Airway epithelial cell (primary cell): ENCODE measurements around the genes RHCG, MESP1 and MESP2.

- RAMPAGE, long total RNA, result no peak
These were observed 16.9 kb downstream of the ABHD2 start for GRCh38 chr15:89105097-89105549.

DNA sequence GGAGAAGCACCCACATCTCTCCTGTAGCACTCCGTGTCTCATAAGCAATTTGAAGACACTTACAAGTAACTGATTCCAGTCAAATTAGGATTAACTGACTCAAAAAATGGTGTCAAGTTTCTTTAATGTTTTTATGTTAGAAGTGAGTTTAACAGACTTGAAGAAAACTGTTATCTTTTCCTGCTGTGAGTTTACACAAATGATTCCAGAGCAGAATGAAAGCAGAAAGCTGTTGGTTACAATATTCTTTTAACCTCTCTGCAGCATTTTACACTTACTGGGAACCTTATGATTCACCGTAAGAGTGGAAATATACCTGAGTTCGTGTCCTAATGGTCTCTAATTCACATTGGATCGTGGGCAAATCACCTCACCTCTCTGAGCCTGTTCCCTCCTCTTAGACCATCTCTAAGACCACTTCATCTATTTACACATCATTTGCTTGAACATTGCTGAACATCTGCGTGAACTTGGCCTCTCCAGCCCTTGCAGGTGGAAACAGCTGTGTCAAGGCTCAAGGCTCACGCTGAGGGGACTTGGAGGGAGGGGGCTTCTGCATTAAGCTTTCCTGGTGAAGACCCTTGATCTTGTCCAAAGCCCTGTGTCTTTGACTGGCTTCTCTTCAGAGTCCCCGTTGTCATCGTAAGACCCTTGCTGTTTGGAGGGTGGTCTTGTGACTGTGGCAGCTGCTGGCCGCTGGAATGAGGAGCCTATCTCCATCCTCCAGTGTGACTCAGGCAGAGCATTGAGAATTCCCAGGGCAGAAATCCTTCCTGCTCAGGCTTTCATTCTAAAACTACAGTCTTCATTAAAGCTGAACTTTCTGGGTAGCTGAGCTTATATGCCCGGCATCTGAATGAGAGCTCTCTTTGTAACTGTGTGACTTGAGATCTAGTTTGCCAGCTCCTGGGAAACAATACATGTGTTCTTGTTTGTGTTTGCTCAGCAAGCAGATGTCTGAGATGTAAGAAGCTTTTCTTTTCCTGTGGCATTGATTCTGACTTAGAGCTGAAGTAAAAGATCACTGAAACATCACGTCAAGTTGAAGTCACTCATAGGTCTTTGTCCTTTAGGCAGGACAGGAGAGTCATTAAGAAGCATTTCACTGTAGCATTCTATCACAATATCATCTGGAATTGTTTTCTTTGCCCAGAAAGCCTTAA lies 22.7 kb downstream of the RLBP1 start:
- RAMPAGE, long total RNA, result no peak

- RAMPAGE, long total RNA, result no peak
These were observed 20.0 kb downstream of the RLBP1 start for GRCh38 chr15:89200930-89202150.

GRCh38 chr15:89315434-89316337 lies 18.9 kb downstream of the POLG start:
- RAMPAGE, long total RNA, result no peak

DNA sequence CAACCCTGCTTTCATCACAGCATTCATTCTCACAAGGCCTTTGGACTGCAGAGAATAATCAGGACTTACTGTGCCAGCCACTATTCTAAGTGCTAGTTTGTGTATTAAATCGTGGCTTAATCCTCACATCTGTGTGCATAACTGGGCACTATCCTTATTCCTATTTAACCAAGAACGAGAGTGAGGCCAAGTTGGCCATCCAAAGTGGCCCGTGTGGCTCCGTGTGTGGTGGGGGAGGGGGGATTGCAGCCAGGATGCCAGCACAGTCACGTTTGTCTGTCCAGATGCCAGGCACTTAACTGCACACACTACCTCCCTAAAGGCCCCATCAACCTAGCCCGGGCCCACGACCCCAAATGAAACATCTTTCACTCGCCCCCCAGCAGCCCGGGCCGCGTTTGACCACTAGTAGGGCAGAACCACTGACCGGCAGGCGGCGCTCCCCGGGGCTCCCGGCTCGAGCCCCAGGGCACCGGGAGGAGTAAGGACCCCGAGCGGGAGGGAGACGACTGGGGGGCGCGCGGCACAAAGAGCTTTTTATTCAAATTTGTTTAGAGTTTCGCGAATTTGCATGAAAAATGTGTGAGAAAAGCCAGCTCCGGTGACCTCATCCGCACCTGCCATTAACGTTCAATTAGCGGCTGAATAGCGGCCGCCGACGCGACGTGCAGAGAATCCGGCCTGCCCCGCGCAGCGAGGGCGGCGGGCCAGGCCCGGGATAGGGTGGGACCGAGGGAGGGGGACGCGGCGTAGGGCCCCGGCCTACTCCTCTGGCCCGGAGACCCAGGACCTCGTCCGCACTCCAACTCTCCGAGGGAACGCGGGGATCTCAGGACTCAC lies 64.6 kb upstream of the POLG start:
- RAMPAGE, long total RNA, result no peak

DNA sequence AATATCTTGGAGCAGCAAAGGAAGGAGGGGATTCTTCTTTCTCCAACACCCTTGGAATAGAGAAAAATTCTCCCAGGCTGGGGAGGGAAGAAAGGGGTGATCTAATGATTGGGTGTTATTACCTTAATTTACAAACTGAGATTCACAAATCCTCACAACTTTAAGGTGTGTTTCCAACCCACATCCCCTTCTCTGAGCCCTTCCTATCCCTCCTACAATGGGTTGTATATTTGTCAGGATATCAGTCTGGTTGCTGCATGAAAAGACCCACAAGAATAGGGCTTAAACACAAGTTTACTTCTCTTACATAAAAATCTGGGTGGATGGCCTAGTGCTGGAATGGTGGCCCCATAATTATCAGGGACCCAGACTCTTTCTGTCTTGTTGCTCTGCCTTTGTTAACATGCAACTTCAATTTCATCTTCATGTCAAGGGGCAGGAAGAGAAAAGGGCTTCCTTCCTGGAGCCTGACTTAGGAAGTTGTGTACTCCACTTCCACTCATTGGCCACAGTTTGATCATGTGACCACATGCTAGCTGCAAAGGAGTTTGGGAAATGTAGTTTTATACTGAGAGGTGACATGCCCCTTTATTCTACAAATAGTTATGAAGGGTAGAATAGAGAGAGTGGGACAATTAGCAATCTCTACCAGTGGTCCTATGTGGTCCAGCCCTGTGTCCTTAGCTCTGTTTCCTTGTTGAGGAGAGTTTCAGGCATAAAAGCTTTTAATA lies 39.4 kb downstream of the RHCG start:
- RAMPAGE, long total RNA, result no peak

GRCh38 chr15:89496159-89497218 lies at the start of gene RHCG:
RHCG (minus strand) TSS chr15:89496583.
- RAMPAGE, long total RNA, result start-site peak on the minus strand at chr15:89496578-89496587, 2,722 and 1,074 reads in 2 replicates

- RAMPAGE, long total RNA, result no peak
These were observed 11.6 kb downstream of the PLIN1 start for GRCh38 chr15:89667570-89667927.

GRCh38 chr15:89674293-89674839 lies 4.8 kb downstream of the PLIN1 start:
- RAMPAGE, long total RNA, result no peak

DNA sequence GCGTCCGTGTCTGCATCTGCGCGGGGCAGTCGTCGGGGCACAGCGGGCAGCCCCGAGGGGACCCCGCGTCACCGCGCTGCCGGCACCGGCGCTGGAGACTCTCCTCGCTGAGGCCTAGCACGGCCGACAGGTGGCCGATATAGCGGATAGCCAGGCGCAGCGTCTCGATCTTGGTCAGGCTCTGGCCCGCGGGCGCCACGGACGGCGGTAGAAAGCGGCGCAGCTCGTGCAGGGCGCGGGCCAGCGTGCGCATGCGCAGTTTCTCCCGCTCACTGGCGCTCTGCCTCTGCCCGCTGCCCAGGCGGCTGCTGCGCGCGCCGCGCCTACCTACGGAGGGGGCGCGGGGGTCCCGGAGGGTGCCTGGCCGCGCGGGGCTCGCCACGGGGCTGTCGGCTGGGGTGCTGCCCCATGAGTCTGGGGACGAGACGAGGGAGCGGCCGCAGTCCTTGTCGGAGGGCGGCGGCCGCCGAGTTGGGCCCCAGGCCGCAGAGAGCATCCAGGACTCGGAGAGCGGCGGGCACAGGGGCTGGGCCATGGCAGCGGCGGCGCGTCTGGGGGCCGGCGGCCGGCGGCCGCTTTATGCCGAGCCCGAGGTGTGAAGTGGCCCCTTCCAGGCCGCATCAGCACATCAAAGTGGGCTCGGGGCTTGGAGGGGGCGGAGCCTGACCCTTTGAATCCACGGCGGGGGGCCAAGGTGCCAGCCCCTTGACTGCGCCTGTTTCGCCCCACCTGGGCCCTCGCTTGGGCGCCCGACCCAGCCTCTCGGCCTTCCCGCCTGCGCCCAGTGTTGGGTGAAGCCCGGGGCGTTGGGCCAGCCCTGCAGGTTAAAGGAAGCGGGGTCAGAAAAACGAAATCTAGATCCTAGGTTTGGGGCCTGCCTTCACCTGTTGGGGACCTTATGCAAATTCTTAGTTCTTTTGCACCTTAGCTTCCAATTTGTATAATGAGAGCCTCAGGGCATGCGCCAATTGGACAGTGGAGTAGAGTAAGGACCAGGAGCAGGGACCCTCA lies at the start of gene MESP1:
Gene MESP1 (minus strand): TSS at position 553 of the 1,011 bp plus-strand sequence.
- RAMPAGE, long total RNA, result no peak

DNA sequence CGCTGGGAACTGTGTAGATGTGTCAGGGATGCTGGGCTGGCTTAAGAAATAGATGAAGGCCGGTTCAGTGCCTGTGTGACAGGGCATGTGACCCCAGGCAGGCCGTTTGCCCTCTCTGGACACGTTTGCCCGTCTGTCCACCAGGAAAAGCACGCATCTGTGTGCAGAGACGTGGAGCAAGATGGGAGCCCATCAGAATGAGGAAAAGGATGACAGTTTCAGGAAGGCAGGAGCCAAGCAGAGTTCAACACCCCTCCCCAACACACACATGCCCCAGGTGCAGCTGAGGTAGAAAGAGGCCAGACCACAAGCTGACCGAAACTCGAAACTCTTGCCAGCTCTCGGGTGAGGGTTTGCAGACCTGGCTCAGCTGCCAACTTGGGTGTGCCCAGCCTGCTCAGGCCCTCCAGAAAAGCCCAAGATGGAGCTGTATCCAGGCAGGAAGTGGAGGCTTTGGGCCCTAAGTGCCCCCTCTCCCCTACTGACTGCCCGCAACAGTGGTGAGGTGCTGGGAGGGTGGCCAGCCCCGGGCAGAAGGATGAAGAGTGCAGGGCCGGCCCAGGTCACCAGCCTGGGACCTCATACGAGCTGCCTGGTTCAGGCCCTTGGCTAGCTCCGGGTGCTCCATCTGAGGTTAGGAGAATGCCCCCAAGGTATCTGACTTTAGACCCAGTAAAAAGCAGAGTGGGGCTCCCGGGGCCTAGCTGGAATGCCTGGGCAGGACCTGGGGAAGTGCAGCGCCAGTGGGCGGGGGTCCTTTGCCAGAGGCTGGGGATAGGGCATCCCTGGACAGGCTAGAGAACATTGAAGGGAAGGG lies 10.2 kb upstream of the MESP1 start:
- RAMPAGE, long total RNA, result no peak

- RAMPAGE, long total RNA, result no peak
These were observed at the start of gene MESP2 for GRCh38 chr15:89776286-89777100. MESP2 (plus strand) TSS chr15:89776332.

- RAMPAGE, long total RNA, result no peak
These were observed 5.0 kb downstream of the MESP2 start for GRCh38 chr15:89781059-89781648.

- RAMPAGE, long total RNA, result no peak
These were observed 14.2 kb downstream of the MESP2 start for GRCh38 chr15:89790275-89790835.

DNA sequence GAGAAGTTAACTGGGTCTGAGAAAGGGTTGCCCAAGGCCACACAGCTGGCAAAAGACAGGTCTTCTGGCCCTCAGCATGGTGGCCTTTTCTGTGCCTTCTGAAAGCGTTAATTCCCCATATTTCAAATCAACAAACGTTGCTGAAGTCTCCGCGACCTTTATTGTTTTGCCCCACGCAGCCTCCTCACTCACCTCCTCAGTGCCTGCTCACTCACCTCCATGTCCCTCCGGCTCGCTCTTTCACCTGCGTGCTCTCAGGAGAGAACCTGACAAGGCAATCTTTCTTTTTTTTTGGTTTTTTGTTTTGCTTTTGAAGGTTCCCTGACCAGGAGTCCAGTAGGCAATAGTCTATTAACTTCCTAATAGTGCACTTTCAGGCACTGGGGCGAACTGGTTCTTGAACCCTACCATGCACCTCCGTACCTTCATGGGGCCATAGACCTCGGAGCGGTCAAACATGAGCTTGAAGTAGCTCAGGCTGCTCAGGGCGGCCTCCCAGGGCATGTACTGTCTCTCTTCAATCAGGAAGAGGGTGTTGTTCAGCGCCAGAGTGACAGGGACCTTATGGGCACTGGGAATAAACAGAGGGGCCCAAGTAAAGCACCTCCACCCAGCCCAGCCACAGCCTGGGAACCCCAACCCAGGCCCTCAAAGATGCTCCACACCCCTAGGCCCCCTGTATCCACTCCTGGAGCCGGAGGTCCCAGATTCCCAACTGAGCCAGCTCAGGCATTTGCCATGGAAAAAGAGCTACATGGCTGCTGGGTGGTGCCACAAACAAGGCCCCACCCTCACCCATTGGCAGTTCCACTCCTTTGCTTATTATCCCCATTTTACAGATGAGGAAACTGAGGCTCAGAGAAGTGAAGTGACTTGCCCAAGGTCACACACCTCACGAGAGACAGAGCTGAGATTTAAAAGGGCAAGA lies 17.2 kb downstream of the ANPEP start:
- RAMPAGE, long total RNA, result no peak

GRCh38 chr15:90031113-90031982 lies 30.2 kb downstream of the ZNF710 start:
- RAMPAGE, long total RNA, result no peak

GRCh38 chr15:90047944-90048603 lies 47.0 kb downstream of the ZNF710 start:
- RAMPAGE, long total RNA, result no peak

- RAMPAGE, long total RNA, result no peak
These were observed 14.7 kb downstream of the IDH2 start for GRCh38 chr15:90087568-90087921.

DNA sequence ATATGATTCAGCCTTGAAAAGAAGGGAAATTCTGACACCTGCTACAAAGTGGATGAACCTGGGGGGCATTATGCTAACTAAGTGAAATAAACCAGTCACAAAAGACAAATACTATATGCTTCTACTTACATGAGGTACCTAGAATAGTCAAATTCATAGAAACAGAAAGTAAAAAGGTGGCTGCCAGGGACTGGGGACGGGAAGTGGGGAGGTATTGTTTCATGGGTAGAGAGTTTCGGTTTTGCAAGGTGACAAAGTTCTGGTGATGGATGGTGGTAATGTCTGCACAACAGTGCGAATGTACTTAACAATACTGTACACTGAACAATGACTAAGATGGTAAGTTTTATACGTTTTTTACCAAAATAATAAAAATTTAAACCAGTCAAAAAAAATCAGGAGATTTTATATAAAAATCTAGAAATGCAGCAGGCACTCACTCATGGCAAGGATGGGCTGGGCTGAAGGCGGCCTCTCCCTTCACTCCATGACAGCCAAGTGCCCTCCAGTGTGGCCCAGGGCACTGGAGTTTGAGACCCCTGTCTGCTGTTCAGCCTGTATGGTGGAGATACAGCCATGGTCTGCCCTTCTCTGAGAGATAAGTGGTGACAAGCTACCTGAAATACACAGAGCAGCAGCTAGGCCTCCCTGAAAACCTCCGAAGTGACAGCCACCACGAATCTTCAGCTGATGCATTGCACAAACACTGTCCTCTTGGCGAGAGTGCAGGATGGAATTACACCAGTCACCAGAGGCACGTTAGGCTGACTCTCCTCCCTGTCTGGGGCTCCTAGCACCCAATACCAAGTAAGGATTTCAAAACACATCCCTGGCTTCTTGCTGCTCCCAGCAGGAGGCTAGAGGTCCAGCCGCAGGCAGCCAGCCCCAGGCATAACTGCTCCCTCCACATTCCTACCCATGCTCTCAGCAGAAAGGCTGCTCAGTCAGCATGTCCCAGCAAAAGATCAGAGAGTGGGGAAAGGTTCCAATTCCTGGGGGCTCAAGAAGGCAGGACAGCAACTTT lies 4.5 kb downstream of the IDH2 start:
- RAMPAGE, long total RNA, result no peak

DNA sequence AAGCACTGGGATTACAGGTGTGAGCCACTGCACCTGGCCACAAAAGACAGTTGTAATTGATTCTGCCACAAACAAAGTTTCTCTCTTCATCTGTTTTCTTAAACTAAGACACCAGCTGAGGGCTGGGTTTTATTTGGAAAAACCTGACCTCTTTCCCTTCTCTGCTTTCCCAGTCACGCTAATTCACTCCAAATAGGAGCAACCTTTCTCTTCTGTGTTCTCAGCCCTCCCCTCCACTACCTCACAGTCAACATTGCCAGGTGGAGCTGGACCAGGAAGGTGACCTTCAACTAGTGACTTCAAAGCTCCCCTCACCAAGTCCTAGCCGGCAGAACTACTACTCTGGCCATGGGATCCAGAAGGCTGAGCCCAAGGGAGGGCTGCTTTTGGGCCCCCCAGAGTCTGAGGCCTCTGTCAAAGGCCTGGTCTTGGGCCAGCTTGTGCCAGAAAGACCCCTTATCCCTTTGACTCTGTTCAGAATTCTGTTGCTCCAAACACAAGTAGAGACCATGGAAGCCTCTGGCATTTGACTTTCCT lies 1.7 kb upstream of the IDH2 start:
- RAMPAGE, long total RNA, result no peak